A673 (cell line): ENCODE data around the gene PHF14.

- PRO-cap = no peak
Measured at GRCh38 chr7:7641436-7641815, 874 bp downstream of the UMAD1 start.

GRCh38 chr7:7996366-7997111 is 27.9 kb downstream of the GLCCI1 start:
- PRO-cap = no peak

DNA sequence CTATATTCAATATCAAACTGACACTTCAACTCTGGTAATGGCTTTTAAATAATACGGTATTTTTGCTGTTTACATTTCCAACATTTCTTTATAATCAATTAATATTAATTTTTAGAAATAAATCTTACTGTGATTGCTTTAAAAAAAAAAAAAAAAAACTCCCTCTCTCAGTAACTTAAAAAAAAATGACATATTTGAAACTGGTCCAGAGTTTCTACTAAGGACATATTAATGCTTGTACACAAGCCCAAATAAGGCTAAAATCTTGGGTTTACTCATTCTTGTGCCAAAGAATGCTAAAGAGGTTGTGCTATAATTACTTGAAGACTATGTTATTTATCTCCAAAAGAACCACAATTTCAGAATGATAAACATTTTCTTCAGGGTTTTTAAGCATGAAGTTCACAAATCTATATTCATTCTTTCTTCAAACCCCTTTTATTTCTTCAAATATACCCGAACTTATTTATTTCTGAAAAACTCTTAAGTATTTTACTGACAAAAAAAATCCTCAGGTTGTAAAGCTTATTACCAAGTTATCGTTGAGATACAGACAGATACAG is 5.6 kb downstream of the NDUFA4 start:
- PRO-cap = no peak

DNA sequence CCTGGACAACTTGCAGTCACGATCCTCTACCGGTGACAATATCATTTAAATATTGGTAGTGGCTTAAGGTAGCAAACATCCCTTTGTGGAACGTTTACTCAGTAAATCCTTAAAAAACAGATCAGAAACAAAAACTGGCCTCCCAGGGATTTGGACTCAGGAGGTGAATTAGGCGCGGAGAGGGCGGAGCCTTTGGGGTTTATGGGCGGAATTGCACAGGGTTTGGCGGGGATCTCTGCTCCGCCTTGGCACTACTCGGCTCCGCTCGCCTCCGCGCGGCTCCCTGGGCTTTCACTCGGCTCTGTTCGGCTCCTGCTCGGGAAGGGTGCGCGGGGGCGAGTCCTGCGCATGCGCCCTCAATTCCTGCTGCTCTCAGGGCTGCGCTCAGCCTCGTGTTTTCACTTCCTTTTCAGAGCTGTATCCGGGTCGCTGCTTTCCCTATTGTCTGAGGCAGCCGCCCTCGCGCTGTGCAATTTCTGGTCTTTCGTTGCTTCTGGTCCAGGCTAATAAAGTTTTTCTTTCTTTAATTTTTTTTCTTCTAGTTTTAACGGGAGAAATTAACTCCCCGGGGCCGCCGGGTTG is at the start of gene PHF14:
Gene PHF14 (plus strand): TSS at position 401 of the 582 bp plus-strand sequence.
- PRO-cap = bidirectional peak, plus-strand start at position 401 of the sequence, minus-strand start at position 174 of the sequence

- PRO-cap = bidirectional peak, plus-strand start at chr7:10974324, minus-strand start at chr7:10974309; bidirectional peak, plus-strand start at chr7:10974513, minus-strand start at chr7:10974466
Measured at GRCh38 chr7:10974054-10974747, 529 bp downstream of the PHF14 start.

DNA sequence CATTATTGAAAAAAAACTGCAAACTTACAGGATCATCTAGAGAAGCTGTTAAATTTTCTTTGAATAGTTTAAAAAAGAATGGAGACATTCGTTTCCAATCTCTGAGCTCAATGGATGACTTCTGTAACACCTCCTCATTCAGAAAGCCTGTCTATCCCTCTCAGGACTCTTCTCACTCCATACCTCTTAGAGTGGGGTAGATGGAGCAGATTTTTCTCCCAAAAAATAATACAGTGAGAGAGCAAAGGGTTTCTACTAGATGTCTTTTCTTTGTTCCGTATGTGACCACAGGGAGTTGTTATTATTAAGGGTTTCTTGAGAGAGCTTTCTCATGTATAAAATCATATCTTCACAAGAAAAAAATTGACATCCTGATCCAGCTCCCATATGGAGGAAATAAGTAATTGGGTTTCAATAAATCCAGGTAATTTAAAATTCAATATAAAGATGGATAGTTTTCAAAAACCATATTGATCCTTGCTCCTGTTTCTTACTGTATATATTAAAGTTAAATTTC is 407.4 kb downstream of the PHF14 start:
- PRO-cap = no peak

GRCh38 chr7:12031748-12032072 is 179.4 kb upstream of the TMEM106B start:
- PRO-cap = no peak

DNA sequence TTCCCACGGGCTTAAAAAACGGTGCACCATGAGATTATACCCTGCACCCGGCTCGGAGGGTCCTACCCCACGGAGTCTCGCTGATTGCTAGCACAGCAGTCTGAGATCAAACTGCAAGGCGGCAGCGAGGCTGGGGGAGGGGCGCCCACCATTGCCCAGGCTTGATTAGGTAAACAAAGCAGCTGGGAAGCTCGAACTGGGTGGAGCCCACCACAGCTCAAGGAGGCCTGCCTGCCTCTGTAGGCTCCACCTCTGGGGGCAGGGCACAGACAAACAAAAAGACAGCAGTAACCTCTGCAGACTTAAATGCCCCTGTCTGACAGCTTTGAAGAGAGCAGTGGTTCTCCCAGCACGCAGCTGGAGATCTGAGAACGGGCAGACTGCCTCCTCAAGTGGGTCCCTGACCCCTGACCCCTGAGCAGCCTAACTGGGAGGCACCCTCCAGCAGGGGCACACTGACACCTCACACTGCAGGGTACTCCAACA is 6.7 kb upstream of the ENSG00000226690 start:
- PRO-cap = unidirectional peak, minus-strand start at position 79 of the sequence

GRCh38 chr7:12979209-12979692 is 291.8 kb downstream of the ARL4A start:
- PRO-cap = no peak

- PRO-cap = no peak
Measured at GRCh38 chr7:14313120-14313555, 323.7 kb upstream of the ETV1 start.

DNA sequence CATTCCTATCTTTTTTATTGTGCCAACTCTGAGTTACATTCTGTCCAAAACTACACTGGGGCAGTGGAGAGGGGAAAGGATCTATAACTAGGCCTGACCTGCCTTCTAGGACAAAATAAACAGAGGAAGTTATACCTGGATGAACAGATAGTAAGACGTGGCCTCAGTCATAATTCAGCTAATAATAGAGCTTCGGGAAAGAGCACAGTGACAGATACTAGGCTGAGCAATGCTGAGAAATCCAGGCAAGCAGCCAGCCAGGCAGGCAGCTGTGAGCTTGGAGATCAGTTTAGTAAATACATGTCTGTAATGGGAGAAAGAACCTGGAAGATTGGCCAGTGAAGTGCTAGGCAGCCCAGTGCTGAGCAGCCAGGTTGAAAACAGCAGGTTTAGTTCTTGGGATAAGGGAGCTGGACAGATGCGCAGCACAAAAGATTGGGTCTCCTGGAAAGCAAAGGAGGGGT is 141.0 kb downstream of the DGKB start:
- PRO-cap = no peak

DNA sequence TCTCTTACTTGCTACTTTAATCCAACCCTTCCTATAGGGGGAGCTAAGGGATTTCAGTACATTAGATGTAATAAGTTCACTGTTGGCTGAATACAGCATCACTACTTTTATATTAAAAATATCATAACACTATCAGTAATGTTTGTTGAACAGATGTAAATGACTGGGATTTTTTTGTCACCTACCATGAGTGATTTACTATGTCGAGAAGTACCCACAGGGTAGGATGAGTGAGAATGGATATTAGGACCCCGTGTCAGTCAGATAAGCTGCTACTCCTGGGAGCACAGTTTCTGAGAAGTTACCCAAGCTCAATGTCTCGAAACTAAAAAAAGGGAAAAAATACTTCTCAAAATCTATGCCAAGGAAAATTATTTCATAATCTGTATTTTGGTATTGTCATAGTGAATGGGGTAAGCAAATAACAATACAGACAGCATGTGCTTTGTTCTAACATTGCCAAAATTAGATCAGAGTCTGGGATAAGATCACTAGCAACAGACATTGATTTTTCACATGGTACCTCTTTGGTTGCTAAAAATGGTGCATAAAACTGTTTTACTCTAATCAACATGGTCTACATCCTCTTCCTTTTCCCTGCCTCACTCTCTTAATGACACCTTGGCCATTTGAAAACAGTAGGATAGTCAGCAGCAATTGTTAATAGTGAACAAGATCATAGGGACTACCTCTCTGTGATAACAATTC is 127.6 kb upstream of the AGR3 start:
- PRO-cap = no peak

DNA sequence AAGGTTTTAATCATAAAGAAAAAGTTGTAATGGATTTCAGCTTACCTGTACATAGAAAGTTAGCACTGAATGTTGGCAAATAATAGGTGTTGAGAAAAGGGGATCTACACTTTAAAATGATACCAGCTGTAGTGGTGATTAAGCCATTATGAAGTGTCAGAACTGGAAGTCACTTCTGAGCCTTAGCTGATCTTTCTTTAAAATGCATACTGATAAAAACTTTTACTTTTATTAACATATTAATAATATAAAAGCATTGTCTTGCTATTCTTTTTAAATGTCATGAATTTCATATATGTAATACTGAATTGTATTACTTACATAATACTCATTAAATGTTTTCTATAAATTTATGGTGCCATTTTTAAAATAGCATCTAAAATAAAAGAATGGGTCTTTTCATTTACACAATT is 3.7 kb downstream of the AHR start:
- PRO-cap = no peak

DNA sequence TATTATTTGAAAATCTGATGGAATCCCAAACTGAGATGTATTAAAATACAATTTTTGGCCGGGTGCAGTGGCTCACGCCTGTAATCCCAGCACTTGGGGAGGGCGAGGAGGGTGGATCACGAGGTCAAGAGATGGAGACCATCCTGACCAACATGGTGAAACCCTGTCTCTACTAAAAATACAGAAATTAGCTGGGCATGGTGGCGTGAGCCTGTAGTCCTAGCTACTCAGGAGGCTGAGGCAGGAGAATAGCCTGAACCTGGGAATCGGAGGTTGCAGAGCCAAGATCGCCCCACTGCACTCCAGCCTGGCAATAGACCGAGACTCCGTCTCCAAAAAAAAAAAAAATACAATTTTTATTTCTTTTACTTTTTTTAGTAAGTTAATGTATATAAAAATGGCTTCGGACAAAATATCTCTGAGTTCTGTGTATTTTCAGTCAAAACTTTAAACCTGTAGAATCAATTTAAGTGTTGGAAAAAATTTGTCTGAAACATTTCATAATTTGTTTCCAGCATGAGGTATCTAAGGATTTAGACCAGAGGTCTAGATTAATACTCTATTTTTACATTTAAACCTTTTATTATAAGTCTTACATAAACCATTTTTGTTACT is 46.6 kb downstream of the AHR start:
- PRO-cap = no peak

DNA sequence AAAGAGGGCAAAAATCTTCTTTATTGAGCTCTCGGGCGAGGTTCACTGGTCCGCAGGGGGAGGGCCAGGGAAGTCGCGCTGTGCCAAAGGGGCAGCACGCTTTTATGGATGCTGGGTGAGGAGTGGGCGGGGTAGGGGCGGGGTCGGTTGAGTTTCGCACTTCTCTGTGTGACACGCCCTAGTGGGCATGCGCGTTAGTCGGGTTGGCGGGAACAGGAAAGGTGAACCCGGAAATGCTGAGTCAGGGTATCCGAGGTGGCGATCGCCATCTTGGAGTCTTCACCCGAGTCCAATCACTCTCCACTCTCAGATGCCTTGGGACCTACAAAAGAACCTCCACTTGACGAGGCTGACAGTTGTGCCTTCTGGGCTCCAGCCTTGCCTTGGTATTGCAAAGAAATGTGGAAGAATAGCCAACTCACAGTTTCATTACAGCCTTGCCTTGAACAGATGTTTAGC is 64.0 kb downstream of the AHR start:
- PRO-cap = no peak

- PRO-cap = no peak
Measured at GRCh38 chr7:17369670-17370121, 71.2 kb downstream of the AHR start.

- PRO-cap = no peak
Measured at GRCh38 chr7:17374597-17374878, 76.1 kb downstream of the AHR start.

- PRO-cap = bidirectional peak, plus-strand start at chr7:17696727, minus-strand start at chr7:17696565
Measured at GRCh38 chr7:17696464-17696915, 243.8 kb downstream of the SNX13 start.

- PRO-cap = no peak
Measured at GRCh38 chr7:18201249-18201712, 173.6 kb upstream of the PRPS1L1 start.

- PRO-cap = no peak
Measured at GRCh38 chr7:20002567-20002819, 214.7 kb downstream of the MACC1 start.